PC-3 (cell line): ENCODE data around the genes PLA1A, CFAP91 and POLQ.

GRCh38 chr3:115317752-115318380, 170.8 kb upstream of the ZBTB20 start:
- RAMPAGE, long total RNA: no peak

DNA sequence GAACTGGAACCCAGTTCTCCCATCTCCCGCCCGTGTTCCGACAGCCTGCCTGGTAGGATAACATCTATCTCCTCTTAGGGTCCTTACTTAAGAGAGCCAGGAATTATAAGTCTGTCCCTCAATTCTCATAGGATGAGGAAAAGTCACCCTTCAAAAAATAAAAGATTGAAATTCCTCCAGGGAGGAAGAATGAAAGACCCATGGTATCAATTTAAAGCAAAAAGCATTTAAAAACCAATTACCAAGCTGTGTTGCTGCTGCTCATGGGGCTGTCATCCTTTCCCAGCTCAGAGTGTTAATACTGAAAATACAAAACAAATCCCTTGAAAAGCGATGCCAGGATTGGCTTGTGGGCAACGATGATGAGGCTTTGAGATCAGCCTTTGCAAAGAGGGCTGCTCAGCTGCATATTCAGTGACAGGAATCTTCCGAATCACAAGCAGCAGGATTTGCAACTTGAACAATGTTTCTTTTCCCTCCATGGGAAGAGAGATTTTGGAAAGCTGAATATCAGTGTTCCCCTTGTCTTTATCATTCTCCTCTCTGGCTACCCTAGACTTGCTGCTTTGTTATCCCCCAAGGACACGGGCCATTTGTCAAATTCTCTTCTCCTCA, 375.6 kb downstream of the GAP43 start:
- RAMPAGE, long total RNA: no peak

DNA sequence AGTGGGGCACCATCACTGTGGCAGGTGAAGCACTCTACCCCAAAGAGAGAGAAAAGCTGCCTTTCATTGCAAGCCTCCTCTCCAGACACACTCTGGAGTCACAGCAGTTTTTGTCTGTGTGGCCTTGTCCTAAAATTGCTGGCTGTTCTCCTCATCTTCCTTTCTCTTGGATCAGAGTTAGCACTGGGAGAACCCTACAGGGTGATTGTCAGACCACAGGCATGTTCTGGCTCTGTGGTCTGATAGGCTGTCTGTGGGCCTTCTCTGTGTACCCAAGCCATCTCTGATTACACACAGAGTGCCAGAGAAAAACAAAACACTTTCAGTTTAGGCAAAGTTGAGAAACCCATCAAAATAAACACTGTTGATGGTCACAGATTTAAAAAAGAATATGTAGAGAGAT, 954.1 kb upstream of the LSAMP start:
- RAMPAGE, long total RNA: no peak

DNA sequence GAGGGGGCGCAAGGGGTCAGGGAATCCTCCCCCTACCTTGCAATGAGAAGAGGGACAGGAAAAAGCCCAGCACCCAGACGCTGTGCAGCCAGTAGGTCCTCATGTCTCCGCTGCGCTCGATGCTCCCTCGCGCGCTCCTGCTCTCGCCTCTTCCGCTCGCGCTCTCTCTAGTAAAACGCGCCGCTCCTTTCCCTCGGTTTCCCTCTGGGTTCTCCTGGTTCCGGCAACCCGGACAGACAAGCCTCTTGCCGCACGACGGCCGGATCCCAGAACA, 1037.6 kb downstream of the IGSF11 start:
- RAMPAGE, long total RNA: no peak

DNA sequence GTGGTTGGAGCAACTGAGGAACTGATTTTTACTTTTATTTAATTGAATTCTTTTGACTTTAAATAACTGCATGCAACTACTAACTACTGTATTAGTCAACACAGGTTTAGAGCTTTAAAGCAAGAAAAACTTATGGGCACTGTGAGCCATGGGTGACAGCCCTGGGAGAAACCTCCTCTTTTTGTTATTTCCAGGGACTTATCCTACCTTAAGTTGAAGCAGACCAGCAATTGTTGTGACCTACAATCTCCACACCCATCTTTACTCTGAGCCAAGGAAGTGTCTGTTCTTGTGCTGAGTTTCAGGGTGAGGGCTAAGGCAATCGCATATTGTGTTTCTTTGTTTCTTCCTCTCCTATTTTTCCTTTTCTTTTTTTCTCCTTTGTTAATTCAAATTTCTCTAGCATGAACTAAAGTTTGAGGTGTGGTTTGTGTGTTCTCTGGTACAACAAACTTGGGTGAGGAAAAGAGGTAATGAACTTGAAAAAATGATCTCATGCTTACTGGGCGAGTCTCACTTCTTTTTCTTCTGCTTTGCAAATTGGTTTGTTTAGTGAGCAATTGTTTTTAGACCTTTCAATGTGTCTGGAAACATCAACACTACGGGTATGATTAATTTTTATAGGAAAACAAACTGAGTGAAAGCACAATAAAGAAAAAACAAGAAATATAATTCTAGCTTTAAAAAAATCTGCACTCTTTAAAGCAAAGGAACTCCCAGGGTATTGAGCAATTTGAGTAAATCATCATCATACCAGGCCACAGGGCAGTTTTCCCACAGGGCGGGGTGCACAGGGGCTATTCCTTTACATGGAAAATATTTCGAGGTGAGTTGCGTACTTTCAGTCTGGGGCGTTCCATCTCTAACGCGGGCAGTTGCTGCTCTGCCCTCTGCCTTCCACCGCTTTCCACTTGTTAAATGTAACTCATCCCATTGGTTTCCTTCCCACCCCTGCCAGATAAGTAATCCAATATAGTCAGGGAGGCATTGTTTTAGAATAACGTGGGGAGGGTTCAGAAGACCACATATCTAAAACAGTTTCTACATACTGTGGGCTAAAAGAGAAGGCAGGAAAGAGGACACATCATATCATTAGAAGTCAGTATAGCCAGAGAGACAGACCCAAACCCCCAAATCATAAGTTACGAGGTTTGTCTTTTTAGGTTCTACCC, 2.8 kb downstream of the UPK1B start:
- RAMPAGE, long total RNA: no peak

GRCh38 chr3:119301652-119302487, 7.7 kb downstream of the ARHGAP31 start:
- RAMPAGE, long total RNA: no peak

DNA sequence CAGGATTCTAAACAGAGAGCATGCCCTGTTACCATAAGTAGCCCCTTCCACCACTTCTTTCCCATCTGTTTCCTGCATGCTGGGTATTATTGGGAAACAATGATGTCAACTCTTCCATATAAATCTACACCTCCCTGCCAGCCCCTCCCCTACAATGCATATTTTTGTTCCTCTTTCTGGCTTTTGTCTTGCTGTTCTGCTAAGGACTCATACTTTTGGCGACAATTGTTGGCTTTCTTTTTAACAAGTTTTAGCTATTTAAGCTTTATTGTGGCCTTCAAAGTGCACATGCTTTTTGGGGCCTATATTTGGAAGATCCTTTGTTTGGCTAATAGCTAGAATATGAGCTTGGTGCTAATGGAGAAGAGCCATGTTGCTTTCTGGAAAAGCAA, 11.2 kb downstream of the ARHGAP31 start:
- RAMPAGE, long total RNA: no peak

- RAMPAGE, long total RNA: no peak
Observed at GRCh38 chr3:119322901-119323750, 28.9 kb downstream of the ARHGAP31 start.

- RAMPAGE, long total RNA: no peak
Observed at GRCh38 chr3:119597263-119598204, at the start of gene PLA1A. TSS of gene PLA1A (plus strand) at chr3:119597885.

DNA sequence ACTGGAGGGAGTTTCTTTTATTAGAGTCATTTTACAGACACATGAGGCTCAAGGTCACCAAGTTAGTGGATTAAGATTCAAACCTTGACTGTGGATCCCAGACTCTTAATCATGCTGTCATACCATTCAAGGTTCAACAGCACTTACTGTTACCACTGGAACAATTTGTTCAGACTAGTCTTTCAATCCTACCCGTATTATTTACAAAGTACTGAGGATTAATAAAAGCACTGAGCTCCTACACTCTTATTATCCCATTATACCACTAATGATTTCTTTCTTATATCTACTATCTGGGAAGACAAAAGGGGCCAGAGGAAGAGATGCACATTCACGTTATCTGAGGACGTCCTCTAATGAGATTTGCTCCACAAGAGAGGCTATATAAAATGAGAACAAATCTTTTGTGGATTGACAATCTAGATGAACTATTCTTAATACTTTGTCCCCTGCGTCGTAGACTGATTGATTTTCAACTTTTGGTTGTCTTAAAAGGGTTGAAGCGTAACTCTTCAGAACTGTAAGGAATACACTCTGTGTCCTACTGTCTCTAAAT, 1.0 kb downstream of the COX17 start:
- RAMPAGE, long total RNA: no peak

DNA sequence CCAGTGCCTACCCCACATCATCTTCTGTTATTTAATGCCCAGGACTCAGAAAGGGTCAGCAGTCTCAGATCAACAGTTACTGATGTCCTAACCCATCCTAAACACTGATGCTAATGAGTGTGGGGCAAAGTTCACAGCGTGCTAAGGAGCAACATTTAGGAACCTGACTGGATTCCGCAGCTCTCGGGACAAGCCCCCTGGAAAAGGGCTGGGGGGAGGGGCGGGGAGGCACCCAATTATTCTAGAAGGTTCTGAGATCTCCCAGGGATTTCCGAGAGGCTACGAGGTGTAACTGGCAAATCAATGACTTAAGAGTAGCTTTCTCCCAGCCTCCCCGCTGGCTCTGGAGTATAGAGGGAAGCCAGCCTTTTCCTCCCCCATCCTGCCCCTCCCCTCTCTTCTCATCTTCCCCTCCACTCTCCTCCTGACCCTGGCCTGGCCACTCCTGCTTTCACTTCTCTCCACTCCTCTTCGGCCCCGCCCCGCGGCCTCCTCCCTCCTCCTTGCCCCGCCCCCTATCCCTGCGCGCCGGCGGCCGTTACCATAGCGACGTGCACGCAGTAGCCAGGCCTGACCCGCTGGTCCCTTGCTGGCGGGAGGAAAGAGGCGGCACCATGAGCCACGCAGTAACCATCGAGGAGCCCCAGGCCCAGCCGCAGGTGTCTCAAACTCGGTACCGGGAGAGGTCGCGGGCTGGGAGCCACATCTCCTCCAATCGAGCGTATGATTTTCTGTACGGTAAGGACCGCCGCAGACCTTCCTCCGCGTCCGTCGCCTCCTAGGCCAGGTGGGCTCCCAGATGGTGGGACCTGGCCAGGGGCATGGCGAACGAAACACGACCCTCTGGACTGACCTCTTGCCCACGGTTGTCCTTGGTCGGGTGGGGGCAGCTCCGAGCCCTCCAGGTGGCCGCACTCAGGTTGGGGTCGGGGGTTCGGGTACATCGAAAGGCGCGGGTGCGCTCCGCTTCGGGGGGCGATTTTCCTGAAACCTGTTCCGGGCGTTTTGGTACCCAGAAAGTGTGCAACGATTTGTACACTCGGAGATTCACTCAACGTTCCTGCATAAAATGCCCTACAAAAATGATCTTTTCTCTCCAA, at the start of gene CFAP91:
Gene CFAP91, plus strand, starts transcription at position 538 of the 1,100 bp plus-strand sequence.
- RAMPAGE, long total RNA: no peak

GRCh38 chr3:119747282-119748026, 34.4 kb upstream of the NR1I2 start:
- RAMPAGE, long total RNA: no peak

- RAMPAGE, long total RNA: no peak
Observed at GRCh38 chr3:120469339-120469988, 18.7 kb upstream of the FSTL1 start.

GRCh38 chr3:120559159-120560113, 36.7 kb upstream of the NDUFB4 start:
- RAMPAGE, long total RNA: no peak

GRCh38 chr3:120567299-120567771, 28.8 kb upstream of the NDUFB4 start:
- RAMPAGE, long total RNA: no peak

GRCh38 chr3:120568688-120569013, 27.5 kb upstream of the NDUFB4 start:
- RAMPAGE, long total RNA: no peak

GRCh38 chr3:120679073-120679659, 2.9 kb downstream of the HGD start:
- RAMPAGE, long total RNA: no peak

GRCh38 chr3:120719073-120719885, 23.0 kb downstream of the RABL3 start:
- RAMPAGE, long total RNA: no peak

DNA sequence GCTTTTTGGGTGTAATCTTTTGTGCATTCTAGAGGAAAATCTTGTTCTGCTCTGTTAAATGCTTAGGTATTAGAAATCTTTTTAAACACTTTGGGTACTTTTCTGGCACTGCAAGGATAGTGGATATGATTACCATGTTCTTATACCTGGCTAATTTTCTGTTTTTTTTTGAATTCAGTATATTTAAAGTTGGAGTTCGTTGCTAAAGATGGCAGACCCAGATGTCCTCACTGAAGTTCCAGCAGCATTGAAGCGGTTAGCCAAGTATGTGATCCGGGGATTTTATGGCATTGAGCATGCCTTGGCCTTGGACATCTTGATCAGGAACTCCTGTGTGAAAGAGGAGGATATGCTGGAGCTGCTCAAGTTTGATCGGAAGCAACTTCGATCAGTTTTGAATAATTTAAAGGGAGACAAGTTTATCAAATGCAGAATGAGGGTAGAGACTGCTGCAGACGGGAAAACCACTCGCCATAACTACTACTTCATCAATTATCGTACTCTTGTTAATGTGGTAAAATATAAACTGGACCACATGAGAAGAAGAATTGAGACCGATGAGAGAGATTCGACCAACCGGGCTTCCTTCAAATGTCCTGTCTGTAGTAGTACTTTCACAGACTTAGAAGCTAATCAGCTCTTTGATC, 7.9 kb downstream of the GTF2E1 start:
- RAMPAGE, long total RNA: no peak

DNA sequence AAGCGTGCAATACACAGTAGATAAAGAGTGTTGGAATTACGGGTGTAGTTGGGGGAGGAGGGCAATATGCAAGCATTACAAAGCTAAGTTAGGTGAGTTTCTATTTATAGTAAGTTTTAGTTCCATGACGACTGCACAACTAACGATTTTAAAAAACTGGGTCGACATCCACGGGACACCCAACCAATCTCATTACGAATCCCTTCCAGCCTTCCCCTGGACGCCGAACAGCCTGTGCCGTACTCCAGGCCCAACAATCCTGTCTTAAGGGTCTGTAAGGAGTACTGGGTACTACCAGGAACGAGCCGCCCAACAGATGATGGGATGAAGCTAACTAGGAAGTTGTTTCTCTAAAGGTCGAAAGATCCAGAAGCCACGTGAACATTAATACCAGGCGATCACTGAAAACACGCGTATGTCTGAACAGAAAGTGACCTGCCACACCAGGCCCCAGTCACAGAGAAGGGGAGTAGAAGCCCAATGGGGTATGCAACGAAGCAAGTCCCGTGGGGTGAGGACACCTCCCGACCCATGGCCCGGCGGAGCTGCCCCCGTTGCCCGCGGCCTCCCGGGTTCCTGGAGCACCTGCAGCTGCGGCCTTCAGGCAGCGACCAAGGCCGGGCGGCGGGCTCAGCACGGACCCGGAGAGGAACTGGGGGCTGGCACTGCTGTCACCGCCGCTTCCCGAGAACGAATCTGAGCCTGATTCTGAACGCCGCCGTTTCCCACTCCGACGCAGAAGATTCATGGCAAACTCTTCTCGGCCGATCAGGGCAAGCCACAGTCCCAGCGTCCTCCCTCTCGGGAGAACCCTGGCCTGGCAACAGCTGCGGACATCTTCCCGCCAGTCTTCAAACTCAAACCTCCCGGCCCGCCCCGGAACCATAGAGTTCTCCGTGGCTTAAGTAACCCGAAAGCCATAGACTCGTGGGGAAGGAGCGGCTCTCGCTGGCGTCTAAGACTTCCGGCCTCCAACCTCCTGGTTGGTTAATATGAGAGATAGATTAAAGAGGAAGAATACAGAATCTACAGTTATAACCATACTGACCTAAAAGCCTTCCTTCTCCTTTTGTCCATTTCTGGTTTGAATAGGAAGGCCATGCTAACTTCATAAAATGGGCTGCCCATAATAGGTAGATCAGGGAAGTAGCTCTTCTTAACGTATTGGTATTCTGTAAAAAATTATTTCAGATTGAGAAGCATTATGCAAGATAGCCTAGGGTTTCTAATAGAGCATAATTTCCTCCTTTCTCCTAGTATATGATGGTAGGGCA, at the start of gene POLQ:
Gene POLQ, minus strand, starts transcription at position 859 of the 1,274 bp plus-strand sequence.
- RAMPAGE, long total RNA: no peak